Right cardiac atrium (tissue), 1 donor: ENCODE measurements around a stretch of chr12.

GRCh38 chr12:113914023-113914436 lies 52.1 kb downstream of the RBM19 start:
- PRO-cap: no peak

- PRO-cap: no peak
Measured at GRCh38 chr12:113959024-113959538, 7.0 kb downstream of the RBM19 start.

DNA sequence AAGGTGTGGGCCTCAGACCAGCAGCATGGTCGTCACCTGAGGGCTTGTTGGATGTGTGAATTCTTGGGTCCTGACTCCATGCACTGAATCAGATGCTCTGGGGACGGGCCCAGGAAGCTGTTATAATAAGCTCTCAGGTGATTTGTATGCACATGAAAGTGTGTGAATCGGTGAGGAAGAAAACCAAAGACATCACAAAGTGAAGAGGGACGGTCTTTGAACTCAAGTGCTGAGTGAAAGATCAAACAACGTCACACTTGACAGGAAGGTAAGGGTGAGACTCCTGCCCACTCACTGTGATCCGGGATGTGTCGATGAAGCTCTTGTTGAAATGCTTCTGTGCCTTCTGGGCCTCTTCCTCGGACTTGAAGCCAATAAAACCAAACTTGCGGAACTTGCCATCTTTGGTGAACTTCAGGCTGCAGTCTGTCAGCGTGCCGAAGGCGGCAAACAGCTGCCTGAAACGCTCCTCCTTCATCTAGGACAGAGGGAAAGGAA lies 4.1 kb downstream of the RBM19 start:
- PRO-cap: no peak

DNA sequence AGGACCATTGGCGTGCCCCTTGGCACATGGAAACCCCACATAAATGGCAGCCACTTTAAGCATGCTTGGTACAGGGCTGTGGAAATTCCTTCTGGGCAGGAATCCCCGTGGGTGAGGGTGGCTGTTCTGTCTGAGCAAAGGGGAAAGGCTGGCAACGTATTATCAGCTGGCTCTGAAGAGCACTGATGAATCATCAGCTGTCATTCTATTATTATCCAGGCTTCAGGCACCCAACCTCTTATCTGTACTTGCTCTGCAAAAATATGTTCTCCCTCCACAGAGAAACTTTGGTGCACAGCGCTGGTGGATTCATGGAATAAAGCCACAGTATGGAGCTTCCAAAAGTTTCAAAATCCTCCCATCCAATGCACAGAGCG lies 167.2 kb downstream of the TBX5 start:
- PRO-cap: no peak

DNA sequence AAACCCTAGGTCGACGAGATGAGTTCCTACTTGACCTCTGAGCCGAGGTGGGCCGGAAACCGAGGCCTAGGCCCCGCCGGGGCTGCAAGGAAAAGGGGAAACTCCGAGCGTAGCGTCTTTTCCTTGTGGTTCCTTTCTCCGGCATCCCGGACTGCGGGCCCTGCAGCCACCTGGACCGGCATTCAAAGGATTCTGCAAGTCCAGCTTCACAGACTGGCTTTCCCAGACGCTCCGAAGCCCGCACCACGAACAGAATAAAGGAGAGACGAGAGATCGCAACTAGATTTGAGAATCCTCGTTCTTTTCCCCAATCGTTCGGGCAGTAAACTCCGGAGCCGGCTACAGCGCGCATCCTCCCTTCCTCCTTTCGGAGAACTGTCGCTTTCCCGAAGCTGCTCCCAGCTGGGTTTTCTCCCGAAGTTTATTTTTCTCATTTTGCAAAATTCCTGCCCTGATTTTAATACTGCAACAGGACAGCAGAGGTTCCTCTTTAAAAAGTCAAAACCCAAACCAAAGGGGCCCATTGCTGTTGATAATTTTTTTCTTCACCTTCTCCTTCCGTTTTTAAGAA lies 3.6 kb upstream of the TBX5 start:
- PRO-cap: unidirectional peak, minus-strand start at position 155 of the sequence; unidirectional peak, minus-strand start at position 377 of the sequence

GRCh38 chr12:114668126-114668637 lies 15.8 kb downstream of the TBX3 start:
- PRO-cap: no peak

DNA sequence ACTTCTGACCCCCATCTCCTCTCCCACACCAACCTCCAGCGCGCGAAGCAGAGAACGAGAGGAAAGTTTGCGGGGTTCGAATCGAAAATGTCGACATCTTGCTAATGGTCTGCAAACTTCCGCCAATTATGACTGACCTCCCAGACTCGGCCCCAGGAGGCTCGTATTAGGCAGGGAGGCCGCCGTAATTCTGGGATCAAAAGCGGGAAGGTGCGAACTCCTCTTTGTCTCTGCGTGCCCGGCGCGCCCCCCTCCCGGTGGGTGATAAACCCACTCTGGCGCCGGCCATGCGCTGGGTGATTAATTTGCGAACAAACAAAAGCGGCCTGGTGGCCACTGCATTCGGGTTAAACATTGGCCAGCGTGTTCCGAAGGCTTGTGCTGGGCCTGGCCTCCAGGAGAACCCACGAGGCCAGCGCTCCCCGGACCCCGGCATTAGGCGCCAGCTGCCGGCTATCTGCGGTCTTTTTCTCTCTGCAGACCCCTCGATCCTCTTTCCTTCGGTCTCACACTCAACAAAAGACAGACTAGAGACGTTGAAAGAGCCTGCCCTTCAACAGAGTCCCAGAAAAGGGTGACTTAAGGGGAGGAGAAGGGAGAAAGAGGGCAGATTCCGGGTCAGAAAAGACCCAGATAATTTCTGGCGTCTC lies 3.0 kb upstream of the TBX3 start:
- PRO-cap: no peak

- PRO-cap: no peak
Measured at GRCh38 chr12:114694363-114695275, 10.6 kb upstream of the TBX3 start.

GRCh38 chr12:114769523-114770096 lies 85.6 kb upstream of the TBX3 start:
- PRO-cap: no peak

DNA sequence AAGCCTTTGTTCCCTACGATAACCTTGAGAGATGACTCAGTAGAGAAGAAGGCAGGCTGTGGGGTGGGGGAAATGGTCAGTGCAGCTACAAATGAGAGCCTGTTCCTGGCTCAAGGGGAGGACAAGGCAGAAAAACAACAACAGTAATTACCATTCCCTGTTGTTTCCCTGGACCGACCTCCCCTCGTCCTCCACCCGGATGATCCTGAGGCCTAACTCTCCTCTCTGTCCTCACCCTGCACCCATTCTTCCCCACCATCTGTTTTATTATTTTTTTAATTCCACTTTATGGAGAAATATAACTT lies 90.4 kb upstream of the TBX3 start:
- PRO-cap: no peak

GRCh38 chr12:115093926-115094549 lies 410.1 kb upstream of the TBX3 start:
- PRO-cap: no peak

DNA sequence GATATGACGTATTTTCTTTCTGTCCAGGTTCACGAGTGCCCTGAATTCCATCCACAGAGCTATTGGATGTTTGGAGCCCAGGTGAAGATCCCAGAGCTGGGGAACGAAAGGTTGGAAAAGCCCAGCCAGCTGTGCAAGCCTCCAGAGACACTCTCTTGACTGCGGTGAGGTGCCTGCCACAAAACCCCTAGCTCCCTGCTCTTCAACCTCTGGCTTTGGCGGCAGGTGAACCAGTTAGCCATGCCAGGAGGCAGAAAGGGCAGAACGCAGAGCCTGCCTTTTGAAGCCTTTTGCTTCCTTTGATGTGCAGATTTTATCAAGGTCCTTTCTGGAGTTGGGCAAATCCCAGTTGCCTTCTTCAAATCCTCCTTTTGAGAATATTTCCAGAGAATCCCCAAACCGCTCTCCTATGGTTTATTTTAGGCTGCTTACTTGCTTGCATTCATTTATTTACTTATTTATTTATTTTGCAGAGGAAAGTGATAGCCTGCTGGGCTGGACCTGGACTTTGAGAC lies 411.2 kb upstream of the TBX3 start:
- PRO-cap: no peak

DNA sequence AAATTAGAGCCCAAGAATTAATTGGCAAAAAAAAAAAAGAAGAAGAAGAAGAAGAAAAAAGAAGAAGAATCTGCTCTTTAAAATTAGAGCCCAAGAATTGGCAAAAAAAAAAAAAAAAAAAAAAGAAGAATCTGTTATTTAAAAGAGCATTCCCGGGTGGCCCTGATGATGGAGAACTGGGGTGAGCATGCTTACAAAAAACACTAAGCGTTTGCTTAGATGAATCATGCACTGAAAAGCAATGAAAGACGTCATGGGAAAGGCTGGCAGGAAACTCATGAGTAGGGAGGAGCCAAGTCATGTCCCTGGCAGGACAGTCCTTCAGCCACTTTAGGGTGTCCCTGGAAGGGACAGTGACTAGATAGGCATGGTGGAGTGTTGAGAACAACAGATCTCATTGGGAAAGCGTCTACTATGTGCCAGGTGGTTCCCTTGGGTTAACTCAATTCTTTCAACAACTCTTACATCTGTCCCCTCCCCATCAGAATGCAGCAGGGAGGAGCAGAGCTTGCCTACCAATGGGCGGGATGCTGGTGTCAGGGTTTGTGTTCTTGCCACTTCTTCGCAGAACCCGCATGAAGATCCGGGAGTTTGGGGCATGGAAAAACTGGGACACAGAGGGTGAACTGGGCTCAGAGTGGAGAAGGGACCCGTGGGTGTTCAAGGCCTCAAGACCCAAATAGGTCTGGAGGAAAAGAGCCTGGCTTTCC lies 653.7 kb upstream of the TBX3 start:
- PRO-cap: no peak

DNA sequence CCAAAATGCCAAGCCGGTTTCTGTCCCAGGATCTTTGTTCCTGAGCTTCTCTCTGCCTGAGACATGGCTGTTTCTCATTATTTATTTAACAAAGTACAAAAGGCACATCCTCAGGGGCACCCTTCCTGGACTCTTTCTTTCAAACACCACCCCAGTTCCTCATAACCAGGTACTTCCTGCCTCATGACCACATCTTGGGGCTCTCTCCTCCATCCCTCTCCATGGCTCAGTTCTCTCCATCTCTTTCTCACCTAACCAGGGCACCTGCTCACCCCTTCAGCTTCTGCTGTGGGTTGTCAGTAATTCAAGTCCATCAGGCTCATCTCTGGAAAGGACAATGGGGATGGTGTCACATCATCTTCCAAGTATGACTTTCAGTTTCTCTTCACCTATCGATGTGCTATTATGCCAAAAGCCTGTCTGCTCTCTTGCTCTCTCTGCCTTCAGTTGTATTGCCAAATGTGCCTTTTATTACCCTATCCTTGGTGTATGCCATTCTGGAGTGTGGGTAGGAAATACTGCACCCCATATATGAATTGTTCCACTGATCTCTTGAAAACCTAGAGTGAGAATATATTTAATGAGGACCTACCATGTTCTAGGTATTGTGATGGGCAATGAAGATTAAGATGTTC lies 670.6 kb upstream of the TBX3 start:
- PRO-cap: no peak

- PRO-cap: no peak
Measured at GRCh38 chr12:115624114-115624623, 653.3 kb downstream of the MED13L start.

GRCh38 chr12:115996789-115997384 lies 280.6 kb downstream of the MED13L start:
- PRO-cap: no peak

DNA sequence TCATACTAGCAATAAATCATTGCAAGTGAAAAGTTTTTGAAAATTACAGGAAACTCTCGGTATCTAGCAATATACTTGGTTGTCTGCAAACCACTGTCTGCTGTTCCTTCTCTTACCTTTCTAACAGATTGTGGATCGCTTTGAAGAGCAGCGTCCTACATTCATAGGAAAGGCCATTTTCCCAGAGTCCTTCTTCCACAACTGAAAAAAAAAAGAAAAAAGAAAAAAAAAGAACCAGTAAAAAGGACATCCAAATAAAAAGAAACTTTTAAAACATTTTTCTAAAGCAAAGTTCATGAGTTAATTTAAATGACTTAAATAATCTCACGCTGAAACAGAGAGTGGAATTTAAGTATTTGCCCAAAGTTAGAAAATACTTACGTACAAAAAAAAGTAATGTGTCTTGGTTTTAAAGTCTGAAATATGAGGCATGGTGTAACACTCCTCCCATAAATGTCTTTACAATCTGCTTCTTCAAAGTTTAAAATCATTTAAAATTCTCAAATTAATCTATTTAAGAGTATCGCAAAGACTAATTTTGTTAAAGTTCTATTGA lies 166.1 kb downstream of the MED13L start:
- PRO-cap: no peak

DNA sequence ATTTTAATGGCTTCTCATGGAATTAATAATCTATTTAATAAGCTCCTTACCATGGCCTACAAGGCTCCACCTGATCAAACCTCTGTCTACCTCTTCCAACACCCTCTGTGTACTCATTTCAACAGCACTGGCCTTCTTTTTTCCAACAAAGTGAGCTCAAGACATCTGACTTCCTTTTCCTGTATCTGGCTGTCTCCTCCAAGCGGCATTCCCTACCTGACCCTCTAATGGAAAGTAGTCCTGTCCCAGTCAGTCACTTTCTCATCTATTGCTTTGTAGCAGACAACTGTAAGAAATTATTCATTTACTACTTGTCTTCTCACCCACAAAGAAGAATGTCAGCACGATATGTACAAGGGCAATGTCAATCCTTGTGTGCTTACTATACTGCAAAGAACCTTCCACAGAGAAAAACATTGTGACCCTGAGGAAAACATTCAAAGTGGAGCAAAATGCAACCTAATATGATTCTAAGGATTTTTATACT lies 149.6 kb downstream of the MED13L start:
- PRO-cap: no peak

- PRO-cap: no peak
Measured at GRCh38 chr12:116198123-116199358, 79.0 kb downstream of the MED13L start.

DNA sequence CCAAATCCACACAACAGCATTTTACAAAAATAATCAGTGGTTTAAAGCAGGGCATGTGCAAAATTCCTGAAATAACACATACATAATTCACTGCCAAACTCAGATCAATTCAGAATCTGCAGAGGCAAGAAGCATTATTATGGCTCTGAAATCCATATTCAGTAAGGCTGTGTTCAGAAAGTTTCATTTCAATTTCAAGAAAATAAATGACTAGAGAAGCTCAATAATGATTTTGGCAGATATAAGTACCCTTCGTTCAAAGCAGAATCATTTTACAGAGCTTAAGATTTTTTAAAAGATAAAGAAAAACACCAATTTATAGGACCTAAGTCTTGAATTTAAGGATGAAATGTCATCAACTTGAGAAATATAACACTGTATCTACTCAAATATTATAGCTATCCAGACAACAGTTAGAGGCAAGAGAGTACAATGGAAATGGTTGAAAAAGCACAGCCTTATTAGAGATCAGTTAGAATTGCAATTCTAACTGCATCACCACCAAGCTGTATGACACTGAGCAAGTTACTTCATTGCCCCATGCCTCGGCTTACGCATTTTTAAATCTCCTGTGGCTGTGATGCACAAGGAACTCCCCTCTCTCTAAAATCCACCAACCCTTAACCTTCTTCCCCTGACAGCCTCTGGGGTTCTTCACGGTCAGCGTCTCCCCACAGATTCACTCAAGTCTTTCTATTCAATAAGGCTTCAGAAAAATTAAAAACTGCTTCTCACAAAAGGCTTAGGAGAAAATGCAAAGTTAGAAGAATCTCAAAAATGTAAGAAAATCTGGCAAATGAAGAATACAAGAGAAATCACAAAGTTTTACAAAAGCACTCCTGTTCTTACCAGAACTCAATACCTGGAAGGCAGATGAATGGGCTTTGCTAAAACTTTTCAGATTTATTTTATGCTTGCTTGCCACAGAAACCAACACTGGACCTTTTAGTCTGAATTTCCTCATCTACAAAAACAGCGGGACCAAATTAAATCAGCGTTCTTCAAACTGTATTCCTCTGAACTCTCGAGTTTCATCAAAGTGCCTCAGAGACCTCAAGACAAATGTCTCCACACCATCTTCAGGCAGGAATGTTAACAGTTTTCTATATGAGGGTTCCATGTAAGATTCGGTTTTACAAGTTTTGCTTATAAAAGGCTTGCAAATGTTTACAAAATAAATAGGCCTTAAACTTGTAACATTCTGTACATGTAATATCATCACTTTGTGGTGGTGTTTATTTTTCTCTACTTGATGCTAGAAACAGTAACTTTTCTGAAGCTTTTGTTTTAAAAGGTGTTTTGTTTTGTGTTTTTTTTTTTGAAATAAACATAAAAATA lies 74.9 kb downstream of the MED13L start:
- PRO-cap: no peak